Bronchial epithelial cell (primary cell): ENCODE results near the gene EXOSC3.

- RRBS, 2 experiments: no CpG with 5 or more reads among the region's 1 CpG
Measured at GRCh38 chr9:36308260-36308464, 49.9 kb upstream of the GNE start.

- RRBS, 2 experiments: no CpG with 5 or more reads among the region's 10 CpGs
Measured at GRCh38 chr9:36319653-36320516, 61.6 kb upstream of the GNE start.

DNA sequence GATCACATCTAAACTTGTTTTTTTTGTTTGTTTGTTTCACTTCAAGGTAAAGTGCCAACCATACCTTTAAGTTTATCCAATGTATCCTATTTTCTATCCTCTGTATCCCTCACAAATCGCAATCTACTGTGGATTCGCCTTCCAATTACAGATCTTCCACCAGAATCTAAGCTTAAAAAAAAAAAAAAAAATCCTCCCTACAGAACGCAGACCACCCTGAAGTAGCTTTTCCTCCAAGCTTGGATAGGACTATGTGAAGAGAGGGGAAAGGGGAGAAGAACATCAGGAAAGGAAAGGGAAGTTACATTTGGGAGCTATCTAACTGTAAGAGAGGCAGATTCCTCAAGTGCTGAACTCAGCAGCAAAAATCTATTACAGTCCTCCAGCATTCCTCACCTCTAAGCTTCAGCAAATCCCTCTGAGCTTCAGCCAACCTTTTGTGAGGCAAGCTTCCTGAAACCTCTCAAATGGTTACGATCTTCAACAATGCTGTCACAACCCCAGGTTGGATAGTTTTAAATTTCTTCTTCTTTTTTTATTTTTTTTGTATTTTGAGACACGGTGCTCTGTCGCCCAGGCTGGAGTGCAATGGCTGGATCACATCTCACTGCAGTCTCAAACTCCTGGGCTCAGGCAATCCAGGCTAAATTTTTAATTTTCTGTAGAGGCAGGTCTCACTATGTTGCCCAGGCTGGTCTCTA, 2.4 kb upstream of the RNF38 start:
- RRBS, 2 experiments: no CpG with 5 or more reads among the region's 6 CpGs

DNA sequence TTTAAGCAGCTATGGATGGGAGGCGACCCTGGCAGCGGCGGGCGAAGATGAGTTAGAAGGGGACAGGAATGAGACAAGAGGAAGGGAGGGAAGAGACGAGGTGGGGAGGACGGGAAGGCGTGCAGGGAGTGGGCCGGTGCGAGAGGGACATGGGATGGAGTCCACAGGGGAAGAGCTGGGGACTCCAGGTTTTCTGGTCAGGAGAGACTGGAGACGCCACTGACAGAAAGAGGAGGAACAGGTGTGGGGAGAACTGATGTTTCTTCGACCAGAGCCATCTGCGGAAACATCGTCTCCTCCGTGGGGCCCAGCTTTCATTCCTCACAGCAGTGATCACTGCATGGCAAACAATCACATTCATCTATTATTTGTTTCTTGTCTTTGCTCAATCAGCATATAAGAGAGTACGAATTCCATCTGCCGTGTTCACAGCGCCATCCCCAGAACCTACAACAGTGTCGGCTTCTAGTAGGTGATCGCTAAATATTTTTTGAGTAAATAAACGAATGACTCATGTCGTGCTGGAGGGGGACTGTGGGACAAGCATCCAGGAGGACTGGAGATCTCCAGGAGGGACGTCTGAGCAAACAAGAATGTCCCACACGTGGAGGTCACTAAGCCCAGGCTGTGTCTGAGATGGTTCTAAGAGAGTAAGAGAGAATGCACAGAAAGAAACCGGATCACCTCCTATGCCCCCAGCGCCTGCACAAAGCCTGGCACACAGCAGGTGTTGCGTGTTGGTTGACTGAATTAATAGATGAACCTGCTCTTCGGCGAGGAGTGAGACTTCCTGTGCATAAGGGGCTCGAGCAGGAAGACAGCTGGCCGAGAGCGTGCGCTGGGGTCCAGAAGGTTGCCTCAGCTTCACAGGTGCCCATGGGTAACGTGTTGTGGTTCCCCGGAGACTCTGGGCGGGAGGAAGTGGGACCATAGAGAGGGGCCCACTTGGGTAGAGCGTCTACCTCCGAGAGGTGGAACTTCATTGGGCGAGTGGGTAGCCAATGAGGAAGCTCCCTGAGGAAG, 192.8 kb downstream of the MELK start:
- RRBS, 2 experiments: no CpG with 5 or more reads among the region's 38 CpGs

DNA sequence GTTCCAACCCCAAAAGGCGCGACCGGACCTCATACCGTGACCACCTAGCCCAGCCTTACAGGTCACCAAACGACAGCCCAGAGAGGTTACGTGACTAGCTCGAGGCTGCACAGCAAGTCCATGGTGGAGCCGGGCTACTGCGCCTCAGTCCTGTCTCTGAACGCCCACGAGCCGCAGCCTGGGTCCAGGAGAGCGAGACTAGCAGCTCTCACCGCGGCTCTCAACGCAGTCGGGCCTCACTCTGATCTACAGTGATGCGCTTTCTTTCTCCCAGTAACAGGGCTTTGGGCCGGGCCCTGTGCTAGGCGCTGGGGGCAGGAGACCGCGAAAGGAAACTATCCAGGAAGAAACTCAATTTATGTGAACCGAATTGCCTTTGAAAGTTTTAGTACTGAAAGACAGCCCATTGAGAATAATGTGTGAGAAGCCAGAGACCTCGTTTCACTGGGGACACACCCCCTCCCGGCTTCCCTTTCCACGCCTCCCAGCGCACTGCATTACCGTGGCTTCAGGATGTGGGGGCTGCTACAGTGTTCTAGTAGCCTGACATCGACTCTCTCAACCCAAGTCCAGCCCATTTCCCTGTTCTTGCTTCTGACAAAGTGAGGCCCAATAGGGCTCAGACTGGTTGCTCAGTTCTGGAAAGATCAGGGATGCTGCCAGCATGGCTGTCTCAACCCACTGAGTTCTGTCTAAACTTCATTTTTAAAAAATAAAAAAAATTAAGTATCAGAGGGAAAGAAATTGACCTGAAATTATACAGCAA, 3.6 kb downstream of the PAX5 start:
- RRBS, 2 experiments: 2 to 5% methylated on average over 4 of the region's 29 CpGs

- RRBS, 2 experiments: 6 to 9% methylated on average over 6 of the region's 15 CpGs
Measured at GRCh38 chr9:37034663-37034928, 528 bp upstream of the PAX5 start.

- RRBS, 2 experiments: no CpG with 5 or more reads among the region's 4 CpGs
Measured at GRCh38 chr9:37093066-37093350, 27.4 kb upstream of the ZCCHC7 start.

DNA sequence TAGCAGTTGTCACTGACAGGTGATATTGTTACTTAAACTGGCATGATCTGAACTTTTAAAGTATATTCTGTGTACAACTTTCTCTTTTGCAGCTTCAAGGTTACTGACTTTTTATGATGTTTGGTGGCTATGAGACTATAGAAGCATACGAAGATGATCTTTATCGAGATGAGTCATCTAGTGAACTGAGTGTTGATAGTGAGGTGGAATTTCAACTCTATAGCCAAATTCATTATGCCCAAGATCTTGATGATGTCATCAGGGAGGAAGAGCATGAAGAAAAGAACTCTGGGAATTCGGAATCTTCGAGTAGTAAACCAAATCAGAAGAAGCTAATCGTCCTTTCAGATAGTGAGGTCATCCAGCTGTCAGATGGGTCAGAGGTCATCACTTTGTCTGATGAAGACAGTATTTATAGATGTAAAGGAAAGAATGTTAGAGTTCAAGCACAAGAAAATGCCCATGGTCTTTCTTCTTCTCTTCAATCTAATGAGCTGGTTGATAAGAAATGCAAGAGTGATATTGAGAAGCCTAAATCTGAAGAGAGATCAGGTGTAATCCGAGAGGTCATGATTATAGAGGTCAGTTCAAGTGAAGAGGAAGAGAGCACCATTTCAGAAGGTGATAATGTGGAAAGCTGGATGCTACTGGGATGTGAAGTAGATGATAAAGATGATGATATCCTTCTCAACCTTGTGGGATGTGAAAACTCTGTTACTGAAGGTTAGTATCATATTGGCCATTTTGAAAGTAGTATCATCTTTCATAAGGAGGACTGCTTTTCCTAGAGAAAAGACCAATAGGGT, 6.0 kb downstream of the ZCCHC7 start:
- RRBS, 2 experiments: no CpG with 5 or more reads among the region's 6 CpGs

GRCh38 chr9:37145643-37146813, 25.7 kb downstream of the ZCCHC7 start:
- RRBS, 2 experiments: no CpG with 5 or more reads among the region's 6 CpGs

- RRBS, 2 experiments: no CpG with 5 or more reads among the region's 17 CpGs
Measured at GRCh38 chr9:37433410-37434725, 11.4 kb downstream of the GRHPR start.

DNA sequence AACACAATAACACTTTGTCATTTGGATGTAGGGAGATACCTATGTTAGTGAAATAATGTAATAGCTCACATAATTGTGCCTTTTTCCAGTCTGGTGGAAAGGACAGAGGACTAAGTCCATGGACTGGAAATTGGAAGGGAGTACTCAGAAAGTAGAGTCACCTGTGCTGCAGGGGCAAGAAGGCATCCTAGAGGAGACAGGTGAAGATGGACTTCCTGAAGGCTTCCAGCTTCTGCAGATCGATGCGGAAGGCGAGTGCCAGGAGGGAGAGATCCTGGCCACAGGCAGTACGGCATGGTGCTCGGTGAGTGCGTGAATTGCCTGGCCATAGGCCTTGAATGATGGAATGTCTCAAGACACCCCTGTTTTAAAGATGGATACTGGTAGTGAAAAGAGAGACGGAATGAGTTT, 8.2 kb downstream of the TRMT10B start:
- RRBS, 2 experiments: no CpG with 5 or more reads among the region's 7 CpGs

GRCh38 chr9:37784391-37785524, at the start of gene EXOSC3:
EXOSC3 (minus strand) TSS chr9:37785064.
- RRBS, 2 experiments: under 1 to 1% methylated on average over 44 to 49 of the region's 79 CpGs

- RRBS, 2 experiments: no CpG with 5 or more reads among the region's 6 CpGs
Measured at GRCh38 chr9:37827963-37828654, 27.5 kb downstream of the DCAF10 start.

DNA sequence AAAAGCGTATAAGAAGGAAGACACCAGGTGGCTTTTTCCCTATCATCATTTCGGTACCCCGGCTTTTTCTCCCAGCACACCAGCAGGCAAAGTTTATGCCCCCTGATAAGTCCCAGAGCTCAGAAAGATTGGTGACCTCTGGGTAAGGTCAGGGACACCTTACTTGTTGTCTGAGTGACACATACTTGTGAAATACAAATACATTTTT, 4.6 kb upstream of the SLC25A51 start:
- RRBS, 2 experiments: no CpG with 5 or more reads among the region's 3 CpGs

DNA sequence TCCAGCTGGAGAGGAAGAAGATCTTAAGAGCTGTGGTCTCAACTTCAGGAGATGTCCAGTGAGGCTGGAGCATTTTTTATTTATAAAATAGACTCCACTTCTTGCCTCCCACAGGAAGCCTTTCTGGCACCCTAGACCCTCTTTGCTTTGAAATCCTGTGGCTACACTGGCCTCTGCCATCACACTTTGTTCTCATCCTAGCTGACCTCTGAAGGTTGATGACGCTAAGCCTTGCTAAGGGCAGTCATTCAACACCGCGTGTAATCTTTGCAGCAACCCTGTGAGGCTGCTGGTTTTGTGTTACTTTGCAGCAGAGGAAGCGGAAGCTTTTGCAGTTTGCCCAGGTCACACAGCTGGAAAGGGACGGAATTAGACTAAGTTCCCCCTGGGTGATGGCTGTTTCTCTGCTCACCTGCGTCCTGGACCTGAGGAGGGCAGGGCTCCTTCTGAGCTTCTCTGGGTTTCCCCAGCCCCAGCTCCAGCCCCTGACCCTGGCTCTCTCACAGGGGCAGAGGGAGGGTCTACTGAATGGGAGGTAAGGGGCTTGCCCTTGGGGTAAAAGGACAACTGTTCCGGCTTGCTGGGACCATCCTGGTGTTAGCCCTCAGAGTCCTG, 7.3 kb upstream of the SLC25A51 start:
- RRBS, 2 experiments: no CpG with 5 or more reads among the region's 7 CpGs

- RRBS, 2 experiments: no CpG with 5 or more reads among the region's 15 CpGs
Measured at GRCh38 chr9:37997611-37998362, 71.2 kb downstream of the SHB start.

DNA sequence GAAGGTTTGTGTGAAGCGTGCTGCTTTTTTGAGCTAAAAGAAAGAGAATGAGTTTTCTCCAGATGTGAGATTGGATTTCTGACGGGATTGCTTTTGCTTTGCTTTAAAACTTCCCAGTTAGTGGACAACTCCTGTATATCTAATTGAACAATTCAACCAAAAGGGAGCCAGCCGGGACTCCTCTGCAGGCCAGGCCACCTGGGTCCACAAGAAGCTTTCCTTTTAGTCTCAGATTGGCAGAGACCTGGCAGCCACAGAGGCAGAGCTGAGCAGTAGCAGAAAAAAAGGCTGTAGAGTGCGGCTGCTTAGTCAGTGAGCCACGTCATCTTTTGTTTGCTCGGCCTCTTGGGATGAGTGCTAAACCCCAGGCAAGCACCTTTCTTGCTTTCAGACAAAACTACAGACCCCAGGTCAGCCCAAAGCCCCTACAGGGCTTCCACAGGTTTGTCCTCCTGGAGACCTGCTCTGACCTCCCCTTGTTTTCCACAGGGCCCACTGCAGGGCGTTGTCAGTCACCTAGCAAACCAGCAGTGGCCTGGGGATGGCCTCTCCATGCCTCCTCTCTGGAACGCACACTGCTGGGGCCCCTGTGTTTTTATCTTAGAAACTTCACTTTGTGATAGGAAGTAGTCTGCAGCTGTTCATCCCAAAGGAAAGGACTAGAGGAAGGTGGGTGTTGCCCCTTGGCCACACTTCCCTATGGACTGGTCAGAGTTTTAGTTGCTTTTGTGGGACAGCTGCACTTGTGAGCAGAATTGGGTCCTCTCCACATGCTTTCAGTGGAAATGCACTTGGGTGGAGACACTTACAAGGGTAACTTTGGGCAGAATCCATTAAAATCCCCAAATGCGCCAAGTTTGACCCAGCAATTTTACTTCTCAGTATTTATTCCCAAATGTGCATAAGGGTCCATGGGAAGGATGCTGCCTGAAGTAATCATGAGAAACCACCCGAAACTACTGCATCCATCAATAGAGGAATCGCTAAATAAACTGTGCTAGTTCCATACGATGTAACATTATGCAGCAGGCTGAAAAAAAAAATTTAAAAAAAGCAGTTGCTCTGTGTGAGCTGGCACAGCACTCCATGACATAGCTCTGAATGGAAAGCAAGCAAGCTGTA, 49.8 kb downstream of the SHB start:
- RRBS, 2 experiments: no CpG with 5 or more reads among the region's 12 CpGs

GRCh38 chr9:38039338-38039882, 29.6 kb downstream of the SHB start:
- RRBS, 2 experiments: 48 to 67% methylated on average over 2 of the region's 11 CpGs

DNA sequence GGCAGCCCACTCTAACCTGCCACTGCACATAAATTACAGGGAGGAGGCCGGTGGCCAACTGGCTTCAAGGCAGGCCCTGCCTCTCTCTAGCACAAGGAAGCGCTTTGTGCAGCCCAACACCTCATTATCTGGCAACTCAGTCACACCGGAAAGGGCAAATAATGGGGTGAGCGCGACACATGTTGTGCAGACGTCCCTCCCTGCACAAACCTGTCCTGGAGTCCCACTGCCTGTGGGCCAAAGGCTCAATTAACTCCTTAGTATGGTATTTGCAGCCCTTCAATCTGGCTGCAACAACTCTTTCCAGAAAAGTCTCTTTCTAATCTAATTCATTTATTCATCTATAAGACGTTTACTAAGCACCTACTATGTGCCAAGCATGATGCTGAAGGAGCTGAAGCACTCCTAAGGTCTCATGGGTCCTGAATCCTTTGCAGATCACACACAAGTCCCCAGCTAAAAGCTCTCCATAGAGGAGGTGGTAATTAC, 24.9 kb downstream of the SHB start:
- RRBS, 2 experiments: 0% methylated on average over 2 of the region's 7 CpGs

DNA sequence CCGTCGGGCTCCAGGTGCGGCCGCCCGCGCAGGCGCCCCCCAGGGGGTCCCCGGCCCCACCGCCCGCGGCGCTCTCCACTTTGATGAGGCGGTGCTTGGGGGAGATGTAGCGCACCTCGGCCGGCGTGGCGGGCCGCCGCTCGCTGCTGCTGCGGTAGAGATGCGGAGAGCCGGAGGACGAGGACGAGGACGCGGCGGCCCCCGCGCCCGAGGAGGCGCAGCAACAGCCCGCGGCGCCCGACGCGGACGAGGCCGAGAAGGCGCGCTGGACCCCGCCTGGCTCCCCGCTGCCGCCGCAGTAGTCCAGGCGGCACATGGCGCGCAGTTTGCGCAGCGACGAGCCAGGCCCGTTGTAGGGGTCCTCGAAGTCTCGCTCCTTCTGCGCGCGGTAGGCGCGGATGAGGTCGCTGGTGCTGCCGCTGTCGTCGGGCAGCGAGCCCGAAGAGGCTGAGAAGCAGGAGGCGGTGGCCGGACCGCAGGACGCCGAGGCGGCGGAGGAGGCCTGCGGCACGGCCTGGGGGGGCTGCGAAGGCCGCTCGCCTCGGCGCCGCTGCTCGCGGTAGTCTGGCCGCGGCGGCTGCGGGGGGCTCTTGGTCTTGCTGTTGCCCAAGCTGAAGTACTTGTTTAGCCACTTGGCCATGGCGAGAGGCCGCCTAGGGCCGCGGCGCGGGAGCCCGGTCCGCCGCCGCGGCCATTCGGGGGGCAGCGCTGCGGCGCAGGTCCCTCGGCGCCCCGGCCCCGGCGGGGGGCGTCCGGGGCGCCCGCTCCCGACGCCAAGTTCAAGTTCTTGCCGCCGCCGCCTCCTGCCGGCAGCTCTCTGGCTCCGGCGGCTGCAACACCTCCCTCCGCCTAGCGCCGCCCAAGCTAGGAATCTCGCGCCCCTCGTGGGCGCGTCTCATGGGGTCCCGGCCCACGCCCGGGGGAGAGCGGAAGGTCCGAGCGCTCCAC, 747 bp downstream of the SHB start:
- RRBS, 2 experiments: 1% methylated on average over 49 to 58 of the region's 134 CpGs